Fibroblast of villous mesenchyme (primary cell): Measurements from ENCODE around the genes MTMR1, MAGEA12 and BGN.

GRCh38 chrX:150693084-150694162, at the start of gene MTMR1:
TSS of gene MTMR1 (plus strand) at chrX:150693396.
- CAGE, long polyA plus RNA = no peak

DNA sequence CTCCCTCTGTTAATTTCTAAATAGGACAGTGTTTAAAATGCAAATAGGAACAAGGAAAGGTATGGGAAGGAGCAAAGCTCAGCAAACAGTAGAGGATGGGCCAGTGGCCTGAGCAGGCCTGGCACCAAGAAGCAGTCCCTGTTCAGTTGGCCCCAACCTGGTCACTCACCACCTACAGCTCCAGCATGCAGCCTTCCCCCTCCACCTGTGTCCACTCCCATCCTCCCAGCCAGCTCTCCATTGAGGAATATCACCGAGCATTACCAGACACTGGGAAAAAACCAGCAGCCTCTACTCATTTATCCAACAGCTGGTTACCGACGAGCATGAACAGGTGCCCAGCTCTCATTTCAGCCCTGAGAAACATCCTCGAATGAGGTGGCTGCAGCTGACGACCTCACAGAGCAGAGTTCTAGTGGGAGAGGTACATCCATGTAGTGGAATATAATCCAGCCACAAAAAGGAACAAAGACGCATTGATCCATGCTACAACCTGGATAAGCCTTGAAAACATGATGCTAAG, 25.6 kb downstream of the CD99L2 start:
- CAGE, long polyA plus RNA = no peak

- CAGE, long polyA plus RNA = no peak
Observed at GRCh38 chrX:150897495-150898024, 908 bp downstream of the CD99L2 start.

- CAGE, long polyA plus RNA = no peak
Observed at GRCh38 chrX:150899141-150900119, 962 bp upstream of the CD99L2 start.

DNA sequence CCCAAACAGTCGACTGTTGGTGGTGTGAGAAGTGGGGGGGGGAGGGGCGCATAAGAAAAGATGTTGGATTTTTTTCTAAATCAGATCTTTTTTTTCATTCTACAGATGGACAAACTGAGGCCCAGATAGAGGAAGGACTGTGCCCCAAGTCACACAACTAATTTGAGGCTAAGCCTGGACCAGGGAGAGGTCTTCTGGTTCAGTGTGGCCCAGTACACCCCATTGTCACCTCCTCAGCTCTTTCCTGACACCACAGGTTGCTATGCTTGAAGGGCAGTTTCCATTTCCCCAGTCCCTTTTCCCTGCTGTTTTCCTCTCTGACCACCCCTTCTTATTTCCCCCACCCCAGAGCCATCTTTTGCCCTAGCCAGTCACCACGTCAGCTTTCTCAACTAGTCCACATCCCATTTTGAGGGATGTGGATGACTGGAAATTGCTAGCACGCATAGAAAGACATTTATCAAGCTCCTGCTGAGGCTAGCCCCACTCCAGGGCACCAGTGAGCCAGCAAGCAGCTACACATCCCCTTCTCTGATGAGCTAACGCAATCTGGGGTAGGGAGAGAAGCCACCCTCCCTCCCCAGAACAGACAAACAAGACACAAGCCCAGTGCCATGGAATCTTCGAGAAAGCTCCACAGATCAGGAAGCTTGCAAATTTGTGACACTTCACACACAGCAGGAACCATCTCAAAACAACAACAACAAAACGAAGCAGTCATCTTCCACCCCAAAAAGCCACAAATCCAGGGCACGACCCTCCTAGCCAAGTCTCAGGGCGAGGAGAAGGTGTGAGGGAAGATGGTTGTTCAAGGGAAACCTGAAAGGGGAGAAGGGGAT, 1.3 kb downstream of the GABRE start:
- CAGE, long polyA plus RNA = no peak

DNA sequence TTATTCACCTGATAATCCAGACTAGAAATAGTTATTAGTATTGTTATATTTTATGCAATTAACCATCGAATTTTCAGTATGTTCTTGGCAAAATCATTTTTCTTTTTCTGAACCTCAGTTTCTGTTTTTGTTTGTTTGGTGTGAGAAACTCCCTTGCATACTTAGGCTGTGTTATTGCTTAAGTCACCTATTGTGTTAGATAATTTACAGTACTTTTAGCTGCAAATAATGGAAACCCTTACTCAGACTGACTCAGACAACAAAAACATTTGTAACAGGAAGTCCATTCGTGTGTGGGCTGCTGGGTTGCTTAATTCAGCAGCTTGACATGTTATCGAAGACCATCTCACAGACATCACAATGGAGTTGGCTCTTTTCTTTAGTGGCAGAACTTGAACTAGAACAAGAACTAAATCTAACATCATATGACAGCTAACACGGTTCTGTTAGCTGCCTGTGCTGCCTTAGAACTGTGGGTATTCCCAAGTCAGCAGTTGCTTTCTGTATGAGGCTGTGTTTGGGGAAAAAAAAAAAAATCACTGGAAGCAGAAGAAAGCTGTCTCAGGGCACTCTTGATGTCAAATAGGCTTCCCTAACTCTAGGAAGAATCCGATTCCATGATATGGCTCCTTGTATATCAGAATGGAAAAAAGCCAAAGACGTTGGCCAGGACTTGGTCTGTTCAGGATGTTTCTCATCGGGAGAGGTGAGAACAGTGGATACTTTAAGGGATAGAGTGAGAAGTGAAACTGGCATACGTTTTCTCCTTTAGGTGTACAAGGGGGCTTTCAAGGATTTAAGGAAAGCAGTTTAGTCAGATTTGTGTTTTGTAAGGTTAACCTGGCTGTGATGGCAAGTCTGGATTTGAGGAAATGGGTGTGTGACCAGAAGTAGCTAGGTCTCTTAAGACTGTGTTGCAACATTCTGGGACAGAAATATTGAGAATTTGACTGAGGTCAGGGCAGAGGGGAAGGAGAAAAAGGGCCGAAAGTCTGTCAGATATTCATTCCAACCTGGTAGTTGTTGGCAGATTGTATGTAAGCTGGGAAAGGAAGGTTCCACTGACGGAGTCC, 10.1 kb upstream of the GABRE start:
- CAGE, long polyA plus RNA = no peak

- CAGE, long polyA plus RNA = no peak
Observed at GRCh38 chrX:152170594-152171124, 32.3 kb upstream of the MAGEA10 start.

- CAGE, long polyA plus RNA = no peak
Observed at GRCh38 chrX:152733591-152734075, at the start of gene MAGEA12. TSS of gene MAGEA12 (plus strand) at chrX:152733757.

GRCh38 chrX:152941230-152942631, 43.9 kb downstream of the ZNF185 start:
- CAGE, long polyA plus RNA = no peak

GRCh38 chrX:153226297-153226536, 39.7 kb upstream of the PWWP4 start:
- CAGE, long polyA plus RNA = no peak

GRCh38 chrX:153372901-153373385, 28.2 kb downstream of the PNMA6E start:
- CAGE, long polyA plus RNA = no peak

- CAGE, long polyA plus RNA = no peak
Observed at GRCh38 chrX:153477902-153478345, 7.5 kb upstream of the HAUS7 start.

DNA sequence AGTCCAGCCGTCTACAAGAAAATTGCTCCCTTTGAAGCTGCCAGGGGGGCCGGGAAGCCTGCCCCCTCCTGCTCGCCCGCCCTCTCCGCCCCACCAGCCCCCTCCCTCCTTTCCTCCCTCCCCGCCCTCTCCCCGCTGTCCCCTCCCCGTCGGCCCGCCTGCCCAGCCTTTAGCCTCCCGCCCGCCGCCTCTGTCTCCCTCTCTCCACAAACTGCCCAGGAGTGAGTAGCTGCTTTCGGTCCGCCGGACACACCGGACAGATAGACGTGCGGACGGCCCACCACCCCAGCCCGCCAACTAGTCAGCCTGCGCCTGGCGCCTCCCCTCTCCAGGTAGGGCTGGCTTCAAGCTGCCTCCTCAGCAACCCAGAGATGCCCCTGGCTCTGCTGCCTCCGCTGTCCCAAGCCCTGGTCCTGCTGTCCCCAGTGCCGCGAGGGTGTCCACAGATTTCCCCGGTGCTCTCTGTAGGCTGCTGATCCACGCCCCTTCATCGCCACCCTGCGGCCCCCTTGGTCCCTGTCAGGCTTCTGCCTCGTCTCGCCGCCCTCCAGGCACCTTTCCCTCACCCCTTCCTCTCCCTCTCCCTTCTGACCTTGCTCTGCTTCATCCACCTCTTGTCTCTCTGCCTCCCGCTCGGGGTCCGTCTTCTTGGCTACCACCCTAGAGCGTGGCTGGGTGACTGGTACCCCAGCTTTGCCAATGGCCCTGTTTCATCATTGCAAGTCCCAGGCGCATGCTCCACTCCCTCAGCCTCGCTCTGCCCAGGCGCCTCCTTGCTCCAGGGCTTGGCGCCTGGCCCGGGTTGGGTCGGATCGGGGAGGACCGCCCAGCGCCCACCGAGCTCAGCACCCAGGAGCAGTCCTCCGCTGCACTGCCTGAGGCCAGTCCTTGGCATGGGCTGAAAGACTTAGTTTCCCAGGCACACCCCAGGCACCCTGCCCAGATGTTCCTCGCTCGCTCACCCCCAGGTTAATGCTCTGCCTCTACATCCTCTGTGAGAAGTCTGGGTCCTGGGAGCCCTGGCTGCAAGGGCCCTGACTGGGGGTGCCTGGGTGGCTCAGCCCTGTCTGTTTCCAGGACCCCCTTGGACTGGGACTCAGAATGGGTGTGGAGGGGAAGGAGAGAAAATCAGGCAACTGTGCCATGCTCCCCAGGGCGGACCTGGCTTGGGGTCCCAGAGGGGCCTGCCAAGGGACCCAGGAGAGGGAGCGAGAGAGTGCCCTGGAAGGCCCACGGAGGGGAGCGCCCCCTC, at the start of gene BGN:
BGN (plus strand) TSS at position 199 of the 1,252 bp plus-strand sequence.
- CAGE, long polyA plus RNA = start-site peak on the plus strand centred at position 218 of the sequence, 41 bp wide, 330 and 947 reads in 2 replicates

- CAGE, long polyA plus RNA = no peak
Observed at GRCh38 chrX:153520937-153521579, 3.6 kb downstream of the ATP2B3 start.

GRCh38 chrX:153537398-153538342, 20.2 kb downstream of the ATP2B3 start:
- CAGE, long polyA plus RNA = no peak

- CAGE, long polyA plus RNA = no peak
Observed at GRCh38 chrX:153588648-153588942, 10.3 kb downstream of the CCNQ start.

DNA sequence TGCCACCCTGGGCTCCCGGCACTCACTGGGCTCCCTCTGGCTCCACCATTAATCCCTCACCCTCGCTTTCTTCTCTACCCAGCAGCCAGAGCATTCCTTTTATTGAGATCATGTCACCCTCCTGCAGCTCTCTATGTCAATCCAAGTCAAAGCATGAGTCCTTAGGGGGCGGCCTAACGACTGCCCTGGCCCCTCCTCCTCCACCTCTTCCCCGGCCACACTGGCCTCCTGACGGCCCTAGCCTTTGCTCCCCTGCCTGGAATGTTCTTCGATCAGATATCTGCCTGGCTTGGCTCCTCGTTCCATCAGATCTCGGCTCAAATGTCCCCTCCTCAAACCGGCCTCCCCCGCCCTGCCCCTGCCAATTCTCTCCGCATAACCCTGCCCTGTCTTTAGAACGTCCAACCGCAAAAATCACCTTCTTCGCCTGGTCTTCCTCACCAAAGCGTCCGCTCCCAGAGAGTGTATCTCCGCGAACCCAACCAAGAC, 645 bp upstream of the PNCK start:
- CAGE, long polyA plus RNA = no peak

DNA sequence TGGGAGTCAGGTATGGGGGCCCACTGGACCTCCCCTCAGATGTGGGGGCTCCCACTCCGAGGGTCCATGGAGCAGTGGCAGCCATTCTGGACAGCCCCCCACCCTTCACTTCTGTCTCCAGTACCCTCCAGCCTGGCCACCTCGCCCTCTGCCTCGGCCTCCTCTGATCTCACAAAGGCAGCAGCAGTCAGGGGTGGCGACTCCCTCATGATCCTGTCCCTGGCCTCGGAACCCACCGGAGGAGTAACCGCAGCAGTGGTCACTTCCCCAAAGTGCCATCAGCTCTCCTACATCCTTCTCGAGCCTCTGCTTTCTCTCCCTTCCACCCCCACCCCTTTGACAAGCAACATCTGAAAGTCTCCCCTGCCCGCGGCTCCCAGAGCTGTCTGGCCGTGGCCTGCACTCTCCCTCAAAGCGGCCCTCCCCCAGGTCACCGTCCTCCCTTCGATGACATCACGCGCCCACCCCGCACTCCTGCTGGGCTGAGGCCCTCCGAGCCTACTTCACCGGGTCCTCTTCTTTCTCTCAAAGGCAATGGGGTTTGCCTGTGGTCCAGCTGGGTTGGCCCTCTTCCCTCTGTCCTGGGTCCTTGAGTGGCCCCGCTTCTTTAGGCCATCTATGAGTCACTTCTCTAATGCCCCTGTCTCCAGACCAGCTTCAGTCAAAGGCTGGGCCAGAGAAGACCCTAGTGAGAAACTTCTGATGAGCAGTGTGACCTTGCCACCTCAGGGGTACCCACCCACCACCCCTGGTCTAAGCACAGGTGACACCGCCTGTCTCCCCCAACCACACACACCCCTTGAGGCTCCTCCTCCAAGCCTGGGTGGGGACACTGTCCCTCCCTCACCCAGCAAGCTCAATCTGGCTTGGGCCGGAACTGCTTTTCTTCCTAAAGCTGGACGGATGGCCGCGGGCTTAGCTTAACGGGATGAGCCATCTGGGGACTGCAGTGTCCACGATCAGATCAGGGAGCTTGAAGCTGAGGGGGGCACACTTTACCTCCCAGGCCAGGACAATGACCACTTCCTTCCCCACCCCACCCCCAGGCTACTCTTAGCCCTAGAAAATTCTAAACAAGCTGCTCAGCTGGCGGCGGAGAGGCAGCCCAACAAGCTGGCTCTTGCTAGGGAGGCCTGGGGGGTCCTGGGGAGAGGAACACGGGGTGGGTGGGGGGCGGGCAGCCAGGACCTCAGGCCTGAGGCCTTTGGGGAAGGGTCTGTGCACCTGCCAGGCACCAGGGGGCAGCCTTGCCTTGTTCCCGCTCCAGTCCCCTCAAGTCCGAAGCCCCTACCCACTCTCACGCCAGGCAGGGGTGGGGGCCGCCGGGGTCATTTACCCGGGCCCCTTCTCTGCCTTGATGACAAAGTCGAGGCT, 1.2 kb upstream of the SLC6A8 start:
- CAGE, long polyA plus RNA = no peak

- CAGE, long polyA plus RNA = no peak
Observed at GRCh38 chrX:153696674-153697471, 9.1 kb downstream of the SLC6A8 start.

- CAGE, long polyA plus RNA = no peak
Observed at GRCh38 chrX:153792810-153793656, 1.1 kb downstream of the IDH3G start.